Colic lymph node (tissue), 1 donor: ENCODE data around the gene MATCAP1.

- PRO-cap = unidirectional peak, minus-strand start at chr16:66474865
These were observed 47.6 kb downstream of the BEAN1 start for GRCh38 chr16:66474687-66475069.

DNA sequence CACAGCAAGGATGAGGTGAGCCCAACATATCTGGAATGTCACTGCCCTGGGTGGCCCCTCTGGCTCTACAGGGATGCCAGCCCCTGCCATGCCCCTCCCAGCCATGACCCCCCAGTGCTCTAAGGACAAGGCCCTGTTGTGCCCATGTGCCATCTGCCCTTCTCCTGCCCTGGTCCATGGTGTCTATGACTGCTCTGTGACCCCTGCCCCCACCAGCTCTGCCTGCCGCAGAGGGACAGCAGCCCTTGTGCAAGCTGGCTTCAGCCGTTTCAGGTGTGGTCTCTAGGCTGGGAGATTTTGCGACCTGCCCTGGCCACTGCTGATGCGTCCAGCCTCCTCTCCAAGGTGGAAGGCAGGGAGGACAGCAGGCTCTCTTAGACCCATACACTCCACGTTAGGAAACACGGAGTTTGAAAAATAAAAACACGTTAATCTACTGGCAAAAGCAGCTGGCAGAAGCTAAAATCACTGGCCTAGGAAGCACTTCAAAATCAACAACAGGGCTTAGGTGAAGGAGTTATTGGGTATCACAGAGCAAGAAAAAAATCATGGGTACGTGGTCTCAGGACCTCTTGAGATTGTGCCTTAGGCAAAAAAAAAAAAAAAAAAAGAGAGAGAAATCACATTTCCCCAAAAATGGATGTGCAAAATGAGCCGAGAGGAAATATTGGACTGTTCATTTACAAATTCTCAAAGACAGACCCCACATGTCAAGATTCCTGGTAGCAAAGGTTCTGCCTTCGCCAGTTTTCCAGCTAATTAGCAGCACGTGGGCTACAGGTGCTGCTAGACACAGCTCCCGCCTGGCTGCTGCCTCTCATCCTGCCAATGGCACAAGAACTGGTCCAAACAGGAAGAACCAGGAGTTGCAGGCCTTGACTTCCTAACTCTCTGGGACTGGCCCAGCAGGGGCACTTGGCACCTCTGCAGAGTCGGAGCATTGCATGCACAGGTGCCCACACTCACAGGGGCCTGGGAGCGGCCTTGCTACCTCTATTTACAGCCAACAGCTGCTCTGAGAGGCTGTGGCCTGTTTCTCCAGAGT, 40.0 kb downstream of the TK2 start:
- PRO-cap = no peak

GRCh38 chr16:66603488-66603836, 1.0 kb upstream of the CMTM3 start:
- PRO-cap = bidirectional peak, plus-strand start at chr16:66603996, minus-strand start at chr16:66603813

GRCh38 chr16:66605012-66605823, 714 bp downstream of the CMTM3 start:
- PRO-cap = bidirectional peak, plus-strand start at chr16:66605553, minus-strand start at chr16:66605407; unidirectional peak, minus-strand start at chr16:66605687

DNA sequence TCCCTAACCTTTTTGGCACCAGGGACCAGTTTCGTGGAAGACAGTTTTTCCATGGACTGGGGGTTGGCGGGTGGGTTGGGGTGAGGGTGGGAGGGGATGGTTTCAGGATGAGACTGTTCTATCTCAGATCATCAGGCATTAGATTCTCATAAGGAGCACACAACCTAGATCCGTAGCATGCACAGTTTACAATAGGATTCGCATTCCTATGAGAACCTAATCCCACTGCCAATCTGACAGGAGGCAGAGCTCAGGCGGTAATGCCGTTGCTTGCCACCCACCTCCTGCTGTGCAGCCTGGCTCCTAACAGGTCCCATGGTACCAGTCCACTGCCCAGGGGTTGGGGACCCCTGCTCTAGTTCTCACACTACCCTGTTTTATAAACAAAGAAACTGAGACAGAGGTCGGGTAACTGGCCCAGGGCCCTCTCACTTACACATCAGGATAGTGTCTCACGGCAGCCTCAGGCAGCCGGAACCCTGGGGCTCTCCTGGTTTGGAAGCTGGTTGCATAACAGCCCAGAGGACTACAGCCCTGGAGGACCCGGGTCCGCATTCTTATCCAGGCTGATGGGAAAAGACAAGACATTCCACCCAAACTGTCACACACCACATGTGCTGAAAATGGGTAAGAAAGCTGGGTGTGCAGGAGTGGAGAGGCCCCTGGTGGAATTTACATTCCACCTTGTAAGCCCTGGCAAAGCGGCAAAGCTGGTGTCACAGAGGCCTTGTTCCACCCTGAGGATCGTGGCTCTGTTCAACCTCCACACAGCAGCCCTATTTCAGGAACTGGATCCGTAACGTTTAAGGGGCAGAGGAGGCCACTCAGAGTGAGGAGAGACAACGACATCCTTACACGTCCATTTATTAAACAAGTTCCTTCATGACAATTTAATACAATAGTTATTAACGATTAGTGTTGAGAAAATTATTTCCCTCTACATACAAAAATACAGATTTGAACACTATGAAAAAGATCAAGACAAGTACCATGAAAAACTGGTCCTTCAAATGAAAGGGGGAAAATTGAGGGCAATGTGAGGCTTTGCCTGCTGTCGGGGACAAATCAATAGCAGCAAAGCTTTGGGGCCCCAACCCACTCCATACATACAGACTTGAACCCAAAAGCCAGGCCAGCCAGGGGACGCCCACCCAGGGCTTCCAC, 9.8 kb downstream of the CMTM3 start:
- PRO-cap = no peak

DNA sequence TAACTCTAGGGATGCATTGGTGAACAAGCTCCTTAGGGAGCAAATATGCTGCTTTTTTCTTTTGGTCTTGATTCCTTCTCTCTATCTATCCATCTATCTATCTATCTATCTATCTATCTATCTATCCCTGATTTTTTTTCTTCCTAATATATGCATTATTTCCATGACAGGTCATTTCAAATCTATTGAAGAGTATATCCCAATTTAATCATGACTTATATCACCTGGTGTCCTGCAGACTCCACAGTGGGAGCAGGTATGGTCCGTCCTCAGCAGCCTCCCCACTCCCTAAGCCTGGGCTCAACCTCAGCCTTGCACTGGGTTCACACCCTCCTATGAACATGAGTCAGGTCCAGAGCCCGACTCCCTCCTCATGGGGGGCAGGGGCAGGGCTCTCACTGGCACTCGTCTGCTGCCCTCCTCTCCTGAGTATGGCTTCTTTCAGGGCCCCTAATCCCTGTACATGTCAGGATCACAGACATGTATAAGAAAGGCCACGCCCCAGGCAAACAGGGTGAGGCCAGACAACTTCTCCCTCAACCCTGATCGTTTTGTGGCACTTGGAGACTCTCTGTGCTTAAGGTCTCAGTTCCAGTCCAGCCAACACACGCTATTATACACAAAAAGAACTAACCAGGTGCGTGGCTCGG, 45.0 kb downstream of the CMTM3 start:
- PRO-cap = no peak

DNA sequence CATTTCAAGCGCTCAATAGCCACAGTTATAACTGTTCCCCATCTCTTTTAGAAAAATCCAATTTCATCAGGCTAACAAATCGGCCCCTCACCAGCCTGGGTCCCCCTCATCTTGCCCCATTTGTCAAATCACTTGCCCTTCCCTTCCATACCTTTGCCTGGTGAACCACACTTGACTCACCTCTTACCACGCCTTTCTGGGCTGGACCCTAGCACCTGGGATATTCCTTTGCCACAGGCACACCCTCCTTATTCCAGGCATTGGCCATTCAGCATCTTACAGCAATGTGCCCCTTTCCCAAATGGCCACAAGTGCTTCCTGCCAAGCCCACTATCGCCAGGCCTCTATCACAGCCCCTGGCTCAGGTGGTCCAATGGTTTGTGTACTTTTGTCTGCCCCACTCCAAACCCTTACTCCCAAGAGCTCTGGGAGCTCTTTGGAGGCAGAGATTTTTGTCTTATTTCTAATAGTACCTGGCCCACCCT, 14.8 kb downstream of the CMTM4 start:
- PRO-cap = no peak

GRCh38 chr16:66740507-66741114, 10.8 kb downstream of the DYNC1LI2 start:
- PRO-cap = no peak

DNA sequence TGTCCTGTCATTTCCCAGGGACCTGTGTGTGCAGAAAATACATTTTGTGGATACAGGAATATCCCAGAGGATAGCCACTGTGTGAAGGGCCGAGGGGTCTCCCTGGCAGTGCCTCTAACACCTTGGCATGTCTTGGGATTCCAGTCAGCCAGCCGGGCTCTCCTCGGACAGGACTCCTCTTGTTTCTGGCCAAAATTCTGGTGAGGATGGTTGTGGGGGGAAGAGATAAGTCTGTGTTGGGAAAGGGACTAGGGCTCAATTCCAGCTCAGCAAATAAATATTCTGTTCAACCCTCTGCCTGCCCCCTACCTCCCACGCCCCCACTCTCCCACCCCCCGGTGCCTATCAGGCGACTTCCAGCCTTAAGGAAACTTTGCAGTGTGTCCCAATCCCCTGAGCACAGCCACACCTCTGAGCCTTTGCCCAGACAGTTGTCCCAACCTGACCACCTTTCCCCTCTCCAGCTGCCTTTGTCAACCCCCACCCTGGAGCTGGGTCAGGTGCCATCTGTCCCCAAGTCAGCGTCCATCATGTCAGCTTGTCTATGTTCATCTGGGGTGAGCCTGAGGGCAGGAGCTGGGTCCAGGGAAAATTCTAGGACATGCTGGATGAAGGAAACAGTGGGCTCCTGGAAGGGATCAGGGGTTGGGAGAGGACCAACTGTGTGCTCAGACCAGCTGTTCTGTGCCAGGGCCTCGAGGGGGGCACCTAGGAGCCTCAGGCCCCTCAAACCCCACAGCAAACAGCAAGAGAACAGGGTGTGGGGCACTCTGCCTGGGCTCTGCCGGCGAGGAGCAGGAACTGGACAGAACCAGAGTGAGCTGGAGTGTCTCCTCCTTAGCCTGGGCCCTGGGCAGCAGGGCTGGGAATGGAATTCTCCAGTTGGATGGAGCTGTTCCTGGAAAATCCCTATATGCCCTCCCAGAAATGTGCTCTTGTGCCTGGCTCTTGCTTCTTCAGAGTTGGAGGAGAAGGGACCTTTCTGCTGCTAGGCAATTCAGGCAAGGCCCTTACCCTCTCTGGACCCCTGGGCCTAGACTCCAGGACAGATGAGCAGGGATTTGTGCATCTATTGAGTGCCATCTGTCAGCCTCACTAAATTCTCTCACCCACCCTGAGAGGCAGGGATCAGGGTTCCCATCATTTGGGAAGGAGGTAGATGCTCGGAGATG, 17.8 kb downstream of the CDH16 start:
- PRO-cap = no peak

GRCh38 chr16:66903615-66904209, 15.0 kb downstream of the CDH16 start:
- PRO-cap = no peak

GRCh38 chr16:66911042-66911347, 7.7 kb downstream of the CDH16 start:
- PRO-cap = no peak

DNA sequence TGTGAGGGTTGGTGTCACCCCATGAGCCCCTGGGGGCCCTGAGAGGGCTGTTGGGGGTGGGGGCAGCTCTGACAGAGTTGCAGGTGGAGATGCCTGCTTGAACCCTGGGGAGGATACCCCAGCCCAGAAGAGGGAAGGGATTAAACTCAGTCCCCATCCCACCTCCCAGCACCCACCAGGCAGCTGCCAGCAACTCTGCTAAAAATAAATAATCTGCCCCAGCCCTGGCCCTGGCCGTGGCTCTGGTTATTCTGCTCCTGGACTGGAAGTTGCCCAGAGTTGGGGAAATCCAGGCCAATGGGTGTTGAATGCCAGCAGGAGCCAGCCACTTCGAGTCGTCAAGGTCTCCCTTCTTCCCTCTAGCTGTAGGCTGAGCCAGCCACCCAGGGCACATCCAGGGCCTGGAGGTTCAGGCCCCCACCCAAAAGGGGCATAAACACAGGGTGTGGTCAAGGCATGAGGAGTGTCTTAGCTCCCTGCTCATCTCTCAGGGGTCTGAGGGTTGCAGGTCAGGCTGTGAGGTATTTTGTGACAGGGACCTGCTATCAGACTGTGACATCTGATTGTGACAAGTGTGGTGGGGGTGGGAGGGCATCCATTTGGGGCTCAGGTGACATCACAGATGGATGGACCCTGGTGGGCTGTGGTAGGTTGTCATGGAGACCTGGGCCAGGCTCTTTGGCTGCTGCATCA, 923 bp upstream of the RRAD start:
- PRO-cap = no peak

DNA sequence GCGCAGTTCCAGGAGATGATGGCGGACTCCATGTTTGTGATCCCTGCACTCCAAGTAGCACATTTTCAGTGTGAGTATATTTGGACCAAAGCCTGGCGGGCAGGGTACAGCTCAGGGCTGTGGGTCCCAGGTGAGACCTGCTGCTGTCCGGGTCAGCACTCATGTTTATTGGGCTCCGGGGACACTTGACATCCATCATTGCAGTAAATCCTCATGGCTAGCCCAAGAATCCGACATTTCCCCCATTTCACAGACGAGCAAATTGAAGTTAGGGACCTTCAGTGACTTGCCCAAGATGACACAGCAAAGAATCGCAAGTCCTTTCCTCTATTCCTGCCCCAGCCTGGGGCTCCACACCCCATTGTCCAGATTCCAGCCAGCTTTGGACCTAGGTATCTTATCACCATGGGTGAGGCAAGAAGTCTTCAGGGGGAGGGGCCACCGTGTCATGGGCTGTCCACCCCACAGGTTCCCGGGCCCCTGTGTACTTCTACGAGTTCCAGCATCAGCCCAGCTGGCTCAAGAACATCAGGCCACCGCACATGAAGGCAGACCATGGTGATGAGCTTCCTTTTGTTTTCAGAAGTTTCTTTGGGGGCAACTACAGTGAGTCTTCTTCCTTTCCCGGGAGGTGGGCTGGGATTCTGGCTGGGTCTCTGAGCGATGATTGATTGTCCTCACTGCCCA, 7.0 kb downstream of the CES2 start:
- PRO-cap = no peak

DNA sequence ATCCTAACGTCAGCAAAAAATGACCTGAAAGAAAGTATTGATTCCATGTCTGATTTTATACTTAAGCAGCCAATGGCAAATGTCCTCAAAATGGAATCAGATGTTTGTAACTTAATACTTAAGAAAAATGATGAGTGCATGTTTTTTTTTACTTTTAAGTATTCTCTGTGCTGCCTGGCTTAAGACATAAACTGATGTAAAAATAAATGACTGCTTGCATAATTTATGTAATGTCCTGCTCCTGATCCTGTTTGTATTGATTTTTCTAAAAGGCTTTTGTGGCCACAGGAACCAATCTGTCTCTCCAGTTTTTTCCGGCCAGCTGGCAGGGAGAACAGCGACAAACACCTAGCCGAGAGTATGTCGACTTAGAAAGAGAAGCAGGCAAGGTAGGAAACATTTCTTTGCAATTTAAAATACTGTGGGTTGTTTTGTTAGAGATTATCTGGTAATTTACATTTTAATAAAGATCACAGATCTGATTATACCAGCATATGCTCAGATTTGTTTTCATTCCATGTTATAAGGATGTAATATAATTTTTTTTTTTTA, 7.5 kb downstream of the CBFB start:
- PRO-cap = no peak

GRCh38 chr16:67069081-67069391, 40.1 kb downstream of the CBFB start:
- PRO-cap = no peak

DNA sequence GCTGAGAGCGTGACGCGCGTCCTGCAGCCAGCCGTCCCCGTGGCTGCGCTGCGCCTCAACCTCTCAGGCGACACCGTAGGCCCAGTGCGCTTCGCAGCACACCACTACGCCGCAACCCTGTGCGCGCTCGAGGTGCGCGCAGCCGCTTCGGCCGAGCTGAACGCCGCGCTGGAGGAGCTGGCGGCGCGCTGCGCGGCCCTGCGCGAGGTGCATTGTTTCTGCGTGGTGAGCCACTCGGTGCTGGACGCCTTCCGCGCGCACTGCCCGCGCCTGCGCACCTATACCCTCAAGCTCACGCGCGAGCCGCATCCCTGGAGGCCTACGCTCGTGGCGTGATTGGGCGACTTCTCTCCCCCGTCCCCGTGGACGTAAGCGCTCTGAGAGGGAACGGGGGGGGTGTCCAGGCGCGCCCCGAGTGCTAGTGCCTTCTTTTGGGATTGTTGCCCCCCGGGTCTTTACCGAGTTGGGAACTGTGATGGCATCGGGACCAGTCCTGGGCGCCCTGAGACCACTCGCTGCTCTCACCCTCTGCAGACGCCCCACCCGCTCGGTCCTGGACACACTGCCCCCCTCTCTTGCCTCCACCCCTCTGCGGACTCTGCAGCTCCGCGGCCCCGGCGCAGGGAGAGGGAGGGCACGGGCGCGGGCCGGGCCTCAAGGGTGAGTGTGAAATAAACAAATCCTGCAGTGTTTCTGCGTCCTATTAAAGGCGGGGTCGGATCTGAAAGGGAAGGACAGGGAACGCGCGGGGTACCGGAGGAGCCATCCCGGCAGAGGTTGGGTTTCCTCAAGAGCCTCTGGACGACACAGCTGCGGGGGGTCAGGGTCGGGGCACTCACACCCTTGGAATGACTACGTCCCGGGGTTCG, 826 bp upstream of the HSF4 start:
- PRO-cap = no peak

GRCh38 chr16:67168859-67169446, 4.4 kb downstream of the HSF4 start:
- PRO-cap = no peak

DNA sequence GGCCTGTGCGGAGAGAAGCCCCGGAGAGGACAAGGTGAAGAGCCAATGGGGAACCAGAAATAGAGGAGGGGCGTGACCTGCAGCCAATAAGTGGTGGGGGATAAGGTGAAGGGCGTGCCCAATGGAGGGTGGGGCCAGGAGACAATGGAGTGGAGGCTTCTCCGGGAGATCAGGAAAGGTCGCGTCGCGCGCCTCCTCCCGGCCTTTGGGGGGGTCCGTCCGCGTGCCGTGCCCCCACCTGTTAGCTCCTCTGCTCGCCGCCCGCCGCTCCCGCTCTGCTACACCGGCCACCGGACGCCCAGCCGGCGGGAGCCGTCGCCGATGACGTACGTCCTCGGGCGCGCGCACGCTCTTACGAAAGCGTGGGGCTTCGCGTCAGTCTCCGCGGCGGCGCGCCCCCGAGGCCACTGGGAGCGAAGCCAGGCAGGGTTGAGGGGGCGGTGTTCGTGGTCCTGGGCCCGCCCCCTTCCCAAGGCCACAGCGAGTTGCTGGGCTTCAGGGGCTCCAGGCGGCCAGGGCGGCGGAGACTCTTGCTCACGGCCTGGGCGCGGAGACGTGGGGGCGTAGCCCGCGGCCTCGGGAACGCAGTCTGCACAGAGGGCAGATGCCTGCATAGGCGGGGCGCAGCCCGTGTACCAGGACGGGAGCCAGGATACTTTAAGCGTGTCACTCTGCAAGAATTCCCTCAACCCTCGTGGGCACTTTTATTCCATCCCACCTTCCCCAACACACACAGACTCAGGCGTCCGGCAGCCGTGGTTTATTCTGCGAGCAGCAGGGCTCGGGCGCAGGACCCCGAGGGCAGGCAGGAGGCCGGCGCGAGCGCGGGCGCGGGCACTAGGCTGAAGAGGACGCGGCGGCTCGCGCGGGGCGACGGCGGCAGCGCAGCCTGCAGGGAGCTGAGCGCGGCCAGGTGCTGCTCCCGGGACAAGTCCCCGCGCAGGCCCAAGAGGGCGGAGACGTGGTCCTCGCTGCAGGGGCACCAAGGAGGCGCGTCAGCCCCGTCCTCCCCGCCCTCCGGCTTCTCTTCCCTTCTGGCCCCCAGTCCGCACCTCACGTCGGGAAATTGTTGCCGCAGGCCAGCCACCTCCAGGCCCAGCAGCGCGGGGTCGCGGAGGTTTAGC, at the start of gene MATCAP1:
TSS of gene MATCAP1 (minus strand) at position 330 of the 1,124 bp plus-strand sequence.
- PRO-cap = bidirectional peak, plus-strand start at position 115 of the sequence, minus-strand start outside the sequence; bidirectional peak, plus-strand start at position 378 of the sequence, minus-strand start at position 277 of the sequence

DNA sequence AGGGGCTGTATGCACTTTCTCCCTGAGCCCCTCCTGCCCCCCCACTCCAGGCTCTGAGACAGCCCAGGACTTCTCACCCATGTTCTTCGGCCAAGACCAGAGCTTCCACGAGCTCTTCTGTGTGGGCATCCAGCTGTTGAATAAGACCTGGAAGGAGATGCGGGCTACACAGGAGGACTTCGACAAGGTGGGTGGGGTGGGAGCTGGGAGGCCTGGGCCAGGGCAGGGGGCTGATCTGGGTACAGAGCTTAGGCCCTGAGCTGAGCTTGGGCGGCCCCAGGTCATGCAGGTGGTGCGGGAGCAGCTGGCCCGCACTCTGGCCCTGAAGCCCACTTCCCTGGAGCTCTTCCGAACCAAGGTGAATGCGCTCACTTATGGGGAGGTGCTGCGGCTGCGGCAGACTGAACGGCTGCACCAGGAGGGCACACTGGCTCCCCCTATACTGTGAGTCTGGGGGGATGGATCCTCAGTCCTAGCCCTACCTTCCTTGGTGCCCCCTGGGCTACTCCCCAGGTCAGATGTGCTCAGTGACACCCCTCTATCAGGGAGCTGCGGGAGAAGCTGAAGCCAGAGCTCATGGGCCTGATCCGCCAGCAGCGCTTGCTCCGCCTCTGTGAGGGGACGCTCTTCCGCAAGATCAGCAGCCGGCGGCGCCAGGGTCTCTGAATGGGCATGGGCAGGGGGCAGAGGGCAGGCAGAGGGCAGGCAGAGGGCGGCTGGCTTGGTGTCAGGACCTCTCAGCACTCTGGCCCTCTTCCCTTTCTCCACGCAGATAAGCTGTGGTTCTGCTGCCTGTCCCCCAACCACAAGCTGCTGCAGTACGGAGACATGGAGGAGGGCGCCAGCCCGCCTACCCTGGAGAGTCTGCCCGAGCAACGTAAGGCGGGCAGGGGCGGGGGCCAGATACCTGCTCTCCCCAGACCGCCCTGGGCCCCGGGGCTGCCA, 3.7 kb downstream of the ELMO3 start:
- PRO-cap = no peak

GRCh38 chr16:67229888-67231268, 3.4 kb downstream of the TMEM208 start:
- PRO-cap = no peak